Left ventricle myocardium (tissue), 1 donor: ENCODE measurements around a stretch of chr20.

DNA sequence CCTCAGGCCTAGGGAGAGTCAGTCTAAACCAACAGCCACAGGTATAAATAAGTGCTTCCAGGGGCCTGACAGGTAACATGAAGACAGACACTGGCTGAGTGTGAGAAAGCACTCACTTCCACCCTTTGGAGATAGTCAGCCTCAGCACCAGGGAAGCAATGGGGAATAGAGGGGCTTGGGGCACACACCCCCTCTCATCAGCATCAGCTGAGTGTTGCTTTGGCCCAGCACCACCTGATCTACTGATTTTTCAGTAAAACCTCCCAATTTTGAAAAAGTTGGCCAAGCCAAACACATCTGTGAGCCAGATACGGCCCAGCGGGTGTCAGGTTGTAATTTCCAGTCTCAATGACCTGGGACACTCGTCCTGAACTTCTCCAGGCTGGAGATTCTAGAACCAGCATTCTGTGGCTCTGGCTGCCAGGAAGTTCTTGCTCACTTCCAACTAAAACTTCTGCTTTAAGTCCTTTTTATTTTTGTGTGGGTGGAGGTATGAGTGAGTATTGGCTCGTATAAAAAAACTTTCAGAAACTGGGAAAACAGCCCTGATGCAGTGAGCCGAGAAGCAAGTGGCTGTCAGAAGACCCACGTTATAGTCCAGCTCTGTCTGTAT lies 5.2 kb downstream of the KIAA1755 start:
- PRO-cap, result no peak

- PRO-cap, result no peak
Observed at GRCh38 chr20:38291339-38291633, 12.7 kb upstream of the BPI start.

GRCh38 chr20:38342992-38343784 lies 3.1 kb upstream of the LBP start:
- PRO-cap, result bidirectional peak, plus-strand start at chr20:38343516, minus-strand start at chr20:38343447

DNA sequence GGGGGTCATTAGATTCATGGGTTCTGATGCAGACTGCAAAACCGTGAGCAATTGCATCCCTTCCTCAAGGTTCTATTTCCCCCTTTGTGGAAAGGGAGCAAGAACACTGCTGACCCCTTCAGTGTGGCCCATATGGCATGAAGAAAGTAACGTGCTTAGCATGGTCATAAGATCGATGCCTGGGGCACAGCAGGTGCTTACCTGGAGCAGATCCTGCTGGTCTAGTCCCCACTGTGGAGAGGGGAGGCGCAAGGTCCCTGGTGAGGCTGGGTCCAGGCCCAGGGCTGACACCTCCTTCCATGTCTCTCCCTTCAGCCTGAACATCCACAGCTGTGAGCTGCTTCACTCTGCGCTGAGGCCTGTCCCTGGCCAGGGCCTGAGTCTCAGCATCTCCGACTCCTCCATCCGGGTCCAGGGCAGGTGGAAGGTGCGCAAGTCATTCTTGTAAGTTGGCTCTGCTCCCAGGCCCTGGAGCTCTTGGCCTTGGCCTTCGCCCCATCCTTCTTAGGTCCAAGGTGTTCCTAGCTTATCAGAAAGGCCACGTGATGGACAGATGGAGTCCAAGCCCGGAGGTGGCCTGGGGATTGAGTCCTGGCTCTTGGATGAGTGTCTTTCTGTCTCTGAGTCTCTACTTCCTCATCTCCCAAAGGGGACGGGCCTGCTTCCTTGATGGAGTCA lies 4.4 kb downstream of the LBP start:
- PRO-cap, result no peak

DNA sequence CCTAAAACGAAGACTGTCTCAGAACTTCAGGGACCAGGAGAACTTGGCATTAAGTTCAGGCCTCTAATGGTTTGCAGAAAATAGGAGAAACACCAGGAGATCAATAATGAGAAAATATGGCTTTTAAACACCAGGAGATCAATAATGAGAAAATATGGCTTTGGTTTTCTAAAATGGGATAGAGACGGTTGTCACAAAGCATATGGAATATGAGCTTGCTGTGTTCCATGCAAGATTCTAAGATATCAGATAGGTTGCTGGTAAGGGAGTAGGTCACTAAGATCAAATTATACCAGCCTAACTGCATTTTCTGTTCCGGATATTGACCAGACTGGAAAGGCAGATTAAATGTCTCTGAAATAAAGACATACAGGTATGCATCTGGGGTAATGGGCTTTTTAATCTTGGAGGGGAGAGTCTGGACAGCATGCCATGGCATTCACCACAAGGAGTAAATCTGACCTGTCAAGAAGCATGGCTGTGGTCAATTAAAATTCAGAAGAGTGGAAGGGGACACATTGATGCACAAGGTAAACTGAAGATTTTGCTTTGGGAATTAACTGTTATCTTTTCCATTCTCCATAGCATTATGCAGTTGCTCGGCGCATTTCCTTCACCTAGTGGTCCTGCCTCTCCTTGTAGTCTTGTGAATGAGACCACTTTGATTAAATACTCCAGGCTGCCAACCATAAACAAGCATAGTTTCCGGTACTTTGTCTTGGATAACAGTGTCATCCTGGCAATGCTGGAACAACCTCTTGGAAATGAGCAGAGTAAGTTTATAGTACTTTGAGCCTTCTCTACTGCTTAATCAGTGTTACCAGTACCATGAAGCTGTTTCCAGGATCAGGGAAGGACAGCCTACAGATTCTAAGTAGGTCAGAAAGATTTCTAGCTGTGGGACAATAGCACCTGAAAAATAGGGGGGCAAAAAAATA lies 35.1 kb upstream of the ADIG start:
- PRO-cap, result no peak

- PRO-cap, result no peak
Observed at GRCh38 chr20:38550701-38551951, 29.9 kb upstream of the ADIG start.

GRCh38 chr20:38729319-38729624 lies 5.0 kb downstream of the SLC32A1 start:
- PRO-cap, result no peak

DNA sequence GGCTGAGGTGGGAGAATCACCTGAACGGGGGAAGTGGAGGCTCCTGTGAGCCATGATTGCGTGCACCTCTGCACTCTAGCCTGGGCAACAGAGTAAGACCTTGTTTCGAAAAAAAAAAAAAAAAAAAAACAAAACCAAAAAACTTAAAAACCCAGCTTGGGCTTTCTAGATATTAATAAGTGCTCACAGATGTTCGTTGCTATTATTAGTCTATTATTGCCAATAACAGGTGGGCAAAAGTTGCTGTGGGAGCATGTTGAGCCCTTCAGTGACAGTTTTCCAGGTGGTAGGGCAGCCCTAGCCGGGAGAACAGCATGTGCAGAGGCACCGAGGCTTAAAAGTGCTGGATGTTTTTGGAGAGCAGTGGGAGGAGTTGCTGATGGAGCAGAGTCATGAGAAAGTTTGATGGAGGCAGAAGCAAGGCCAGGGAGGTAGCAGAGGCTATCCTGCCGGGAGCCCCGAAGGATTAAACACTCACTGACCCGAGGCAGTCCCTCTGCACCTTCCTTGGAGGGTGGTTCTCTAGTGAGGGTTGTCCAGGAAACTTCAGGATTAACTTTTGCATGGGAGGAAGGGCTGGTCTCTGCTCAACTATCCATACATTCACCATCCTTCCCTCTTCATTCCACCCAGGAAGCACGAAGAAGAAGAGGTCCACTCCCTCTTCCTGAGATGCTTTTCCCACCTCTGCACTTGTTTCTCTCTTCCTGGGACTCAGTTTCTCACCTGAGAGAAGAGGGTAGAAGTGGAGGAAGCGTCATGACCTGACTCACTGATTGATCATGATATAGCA lies 4.6 kb downstream of the PPP1R16B start:
- PRO-cap, result no peak

DNA sequence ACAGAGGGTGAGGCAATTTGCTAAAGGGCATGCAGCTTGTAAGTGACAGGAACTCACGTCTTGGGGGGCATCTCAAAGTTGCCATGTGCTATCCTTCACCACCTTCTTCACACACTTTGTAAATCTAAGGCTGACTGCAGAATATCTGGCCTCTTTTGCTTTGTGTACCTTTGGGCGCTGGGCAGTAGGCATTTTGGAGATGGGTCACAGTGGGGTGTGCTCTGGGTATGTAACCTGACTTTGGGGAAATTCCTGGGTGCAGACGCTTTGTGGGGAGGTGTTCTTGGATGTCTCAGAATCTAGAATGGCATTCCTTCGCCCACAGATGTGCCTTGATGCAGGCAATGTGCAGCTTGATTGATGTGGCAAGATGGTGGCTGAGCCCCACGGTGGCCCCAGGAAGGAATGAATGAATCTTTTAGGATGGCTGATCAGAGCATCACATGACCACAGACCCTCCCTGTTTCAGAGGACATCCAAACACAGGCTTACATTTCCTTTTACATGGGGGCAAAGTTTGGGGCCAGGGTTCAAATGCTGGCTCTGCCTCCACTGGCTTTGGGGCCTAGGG lies 5.4 kb downstream of the PPP1R16B start:
- PRO-cap, result no peak

DNA sequence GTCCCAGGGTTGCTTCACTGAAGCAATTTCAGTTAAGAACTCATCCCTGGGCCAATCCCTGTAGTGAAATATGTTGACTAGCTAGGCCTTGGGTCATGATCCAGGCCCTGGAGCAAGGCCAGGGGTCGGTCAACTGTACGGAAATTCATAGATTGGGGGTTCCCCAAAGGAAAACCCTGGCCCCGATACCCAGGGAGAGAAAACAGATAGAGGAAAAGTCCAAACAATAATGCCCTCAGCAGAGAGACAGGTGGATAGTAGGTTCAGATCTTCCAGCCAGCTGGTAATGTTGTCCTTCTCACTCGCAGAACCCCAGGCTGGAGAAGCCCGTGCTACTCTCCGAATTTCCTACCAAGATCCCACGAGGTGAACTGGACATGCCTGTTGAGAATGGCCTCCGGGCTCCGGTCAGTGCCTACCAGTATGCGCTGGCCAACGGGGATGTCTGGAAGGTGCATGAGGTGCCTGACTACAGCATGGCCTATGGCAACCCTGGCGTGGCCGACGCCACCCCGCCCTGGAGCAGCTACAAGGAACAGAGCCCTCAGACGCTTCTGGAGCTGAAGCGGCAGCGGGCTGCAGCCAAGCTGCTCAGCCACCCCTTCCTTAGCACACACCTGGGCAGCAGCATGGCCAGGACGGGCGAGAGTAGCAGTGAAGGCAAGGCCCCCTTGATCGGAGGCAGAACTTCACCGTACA lies 8.2 kb upstream of the FAM83D start:
- PRO-cap, result no peak

- PRO-cap, result no peak
Observed at GRCh38 chr20:38931361-38931777, 5.2 kb downstream of the FAM83D start.

DNA sequence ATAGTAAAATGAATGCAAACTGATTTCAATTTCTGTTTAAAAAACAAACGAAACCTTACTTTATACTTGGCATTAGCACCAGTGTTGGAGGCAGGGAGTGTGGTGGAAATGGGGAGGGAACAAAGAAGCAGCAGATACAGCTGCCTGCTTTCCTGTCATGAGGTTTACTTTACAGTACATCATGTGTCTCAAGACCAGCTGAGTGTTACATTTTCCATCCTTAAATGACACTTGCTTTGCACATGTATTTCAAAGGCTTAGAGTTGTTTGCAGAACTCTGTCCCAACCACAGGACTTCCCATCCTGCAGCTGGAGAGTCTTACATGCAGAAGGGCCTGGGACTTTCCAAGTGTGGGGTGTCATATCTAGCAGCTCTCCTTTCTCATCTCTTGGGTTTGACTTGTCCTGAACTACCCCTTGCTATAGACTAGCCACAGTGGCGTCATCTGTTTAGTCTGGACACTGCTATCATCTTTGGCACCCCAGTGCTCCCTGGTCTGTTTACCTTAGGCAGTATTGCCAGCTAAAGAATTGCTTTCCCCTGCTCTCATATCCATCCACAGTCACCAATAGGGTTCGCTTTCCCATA lies 396.0 kb downstream of the DHX35 start:
- PRO-cap, result no peak

- PRO-cap, result no peak
Observed at GRCh38 chr20:40619701-40620102, 69.3 kb downstream of the MAFB start.

DNA sequence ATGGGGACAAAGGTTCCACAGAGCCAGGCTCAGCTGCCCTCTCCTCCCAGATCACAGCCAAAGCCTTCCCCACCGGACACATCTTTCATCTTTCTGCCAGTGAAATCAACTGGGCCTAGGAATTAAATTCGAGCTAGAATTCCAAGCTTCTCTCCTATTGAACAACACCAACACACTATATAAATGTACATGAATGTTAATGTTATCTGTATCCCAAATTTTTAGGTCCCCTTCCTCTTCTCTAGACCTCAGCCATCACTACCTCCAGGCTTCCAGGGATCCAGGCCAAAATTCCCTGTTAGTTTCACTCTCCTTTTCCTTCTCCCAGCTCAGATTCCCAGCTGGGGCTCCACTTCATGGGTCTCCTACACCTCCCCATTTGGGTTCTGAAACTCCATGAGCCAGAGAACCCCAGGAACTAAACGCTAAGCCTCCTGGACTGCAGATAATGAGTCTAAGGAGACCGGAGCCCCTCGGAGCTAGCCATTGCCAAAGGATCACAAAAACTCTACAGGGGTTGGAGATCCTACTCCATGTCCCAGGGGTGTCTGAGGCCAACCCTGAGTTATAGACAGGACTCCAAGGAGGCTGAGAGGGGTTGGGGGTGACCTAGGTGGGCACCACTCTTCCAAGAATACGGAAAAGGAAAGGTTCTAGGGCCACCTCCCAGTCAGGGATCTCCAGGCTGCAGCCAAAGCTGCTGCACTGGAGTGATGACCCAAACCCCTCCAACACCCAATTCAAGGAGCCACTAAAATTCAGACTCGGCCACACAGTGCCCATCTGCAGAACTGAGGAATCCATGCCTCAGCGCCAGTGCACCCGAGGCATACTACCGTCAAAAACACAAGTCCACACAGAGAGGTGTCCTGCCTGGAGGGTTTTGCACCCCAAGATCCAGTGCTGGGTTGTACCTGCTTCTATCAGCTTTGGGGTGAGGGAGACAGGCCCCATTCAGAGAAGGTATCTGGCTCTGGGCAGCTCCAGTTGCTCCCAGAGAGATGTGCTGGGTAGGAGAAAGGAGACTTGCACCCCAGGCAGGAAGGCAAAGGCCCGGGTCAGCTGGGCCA lies 4.3 kb downstream of the MAFB start:
- PRO-cap, result no peak

GRCh38 chr20:41005128-41005859 lies 23.3 kb upstream of the TOP1 start:
- PRO-cap, result unidirectional peak, minus-strand start at chr20:41005474

- PRO-cap, result no peak
Observed at GRCh38 chr20:41072805-41073503, 44.3 kb downstream of the TOP1 start.

DNA sequence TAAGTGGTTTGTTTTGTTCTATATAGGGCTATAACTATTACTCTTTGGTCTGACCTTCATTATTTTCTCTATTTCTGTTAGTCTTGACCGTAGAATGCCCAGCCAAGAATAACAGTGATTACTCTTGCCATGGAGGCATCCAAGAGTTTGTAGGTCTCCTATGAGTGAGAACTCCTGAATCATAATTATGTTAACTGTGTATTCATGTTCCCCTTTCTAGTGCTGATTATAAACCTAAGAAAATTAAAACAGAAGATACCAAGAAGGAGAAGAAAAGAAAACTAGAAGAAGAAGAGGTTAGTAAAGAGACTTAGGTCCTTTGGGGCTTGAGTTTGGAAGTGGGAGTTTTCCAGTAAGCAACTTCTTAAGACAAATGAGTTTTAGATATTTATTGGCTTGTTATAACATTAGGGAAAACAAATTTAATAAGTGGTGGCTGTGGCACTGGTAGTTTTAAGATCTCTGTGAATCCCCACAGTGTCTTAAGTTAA lies 52.4 kb downstream of the TOP1 start:
- PRO-cap, result no peak

- PRO-cap, result no peak
Observed at GRCh38 chr20:41092324-41092855, 45.0 kb upstream of the PLCG1 start.

- PRO-cap, result no peak
Observed at GRCh38 chr20:41092856-41093539, 44.3 kb upstream of the PLCG1 start.

DNA sequence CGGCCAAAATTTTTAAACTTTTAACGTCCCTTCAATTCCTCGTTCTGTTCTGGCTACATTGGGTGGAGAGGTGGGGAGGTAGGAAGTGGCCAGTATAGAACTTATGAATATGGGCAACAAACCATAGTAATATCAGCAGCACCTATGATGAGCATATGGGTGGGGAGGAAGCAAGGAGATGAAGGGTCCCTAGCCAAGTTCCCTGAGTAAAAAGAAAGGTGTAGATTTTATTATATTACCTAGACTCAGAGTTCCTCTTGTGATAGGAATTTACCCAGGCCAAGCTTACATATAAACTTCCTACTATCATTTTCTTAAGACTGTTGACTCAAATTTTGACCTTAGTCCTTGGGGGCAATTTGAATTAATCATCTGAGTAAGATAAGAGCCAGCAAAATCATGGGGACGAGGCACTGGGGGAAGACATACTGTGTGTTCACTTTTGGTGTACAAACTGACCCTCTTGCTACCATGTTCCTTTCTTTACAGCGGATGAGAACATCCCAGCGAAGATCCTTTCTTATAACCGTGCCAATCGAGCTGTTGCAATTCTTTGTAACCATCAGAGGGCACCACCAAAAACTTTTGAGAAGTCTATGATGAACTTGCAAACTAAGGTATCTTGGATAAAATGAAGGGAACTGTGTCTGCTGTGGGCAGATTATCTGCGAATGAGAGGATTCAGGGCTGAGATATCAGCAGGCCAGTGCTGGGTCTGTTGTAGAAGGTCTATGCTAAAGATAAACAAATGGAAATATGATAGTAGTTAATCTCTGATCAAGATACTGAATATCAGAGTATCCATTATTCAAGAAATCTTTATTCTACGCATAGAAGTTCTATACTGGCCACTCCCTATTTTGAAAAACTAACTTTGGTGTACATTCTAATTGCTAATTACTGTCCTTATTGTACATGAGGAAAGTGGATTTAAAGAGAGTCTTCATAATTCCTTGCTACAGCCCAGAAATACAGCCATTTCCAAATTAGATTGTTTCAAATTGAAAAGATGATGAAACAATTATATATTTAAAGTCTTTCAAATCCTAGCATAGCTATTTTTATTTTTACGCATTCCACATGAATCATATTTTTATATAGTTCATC lies 19.3 kb upstream of the PLCG1 start:
- PRO-cap, result no peak